Adrenal gland (tissue), 7 donors: ENCODE data around the genes AQP12B and SEPTIN2.

- PRO-cap, 3 experiments, result no peak in any of the 3 experiments
- RAMPAGE, long total RNA, 4 experiments, result no peak in any of the 4 experiments
- RRBS, result no CpG with 5 or more reads among the region's 9 CpGs
Observed at GRCh38 chr2:240623772-240624181, 1.5 kb upstream of the GPR35 start.

GRCh38 chr2:240646085-240646705 lies 20.9 kb downstream of the GPR35 start:
- PRO-cap, 3 experiments, result peak in 1 of 3 experiments; most common plus-strand start chr2:240646456 (in 1); most common minus-strand start chr2:240646297 (in 1)
- RAMPAGE, long total RNA, 4 experiments, result no peak in any of the 4 experiments
- RRBS, result no CpG with 5 or more reads among the region's 19 CpGs

GRCh38 chr2:240682625-240683245 lies at the start of gene AQP12B:
Gene AQP12B (minus strand): TSS chr2:240682885.
- PRO-cap, 3 experiments, result no peak in any of the 3 experiments
- RAMPAGE, long total RNA, 4 experiments, result no peak in any of the 4 experiments
- RRBS, result no CpG with 5 or more reads among the region's 26 CpGs

- PRO-cap, 3 experiments, result no peak in any of the 3 experiments
- RAMPAGE, long total RNA, 4 experiments, result no peak in any of the 4 experiments
- RRBS, result 93% methylated on average over 11 of the region's 56 CpGs
Observed at GRCh38 chr2:240781783-240782426, 38.1 kb downstream of the KIF1A start.

GRCh38 chr2:240818346-240819532 lies 1.3 kb downstream of the KIF1A start:
- PRO-cap, 3 experiments, result no peak in any of the 3 experiments
- RAMPAGE, long total RNA, 4 experiments, result no peak in any of the 4 experiments
- RRBS, result 5% methylated on average over 48 of the region's 86 CpGs

GRCh38 chr2:241033536-241034000 lies 35.1 kb downstream of the SNED1 start:
- PRO-cap, 3 experiments, result no peak in any of the 3 experiments
- RAMPAGE, long total RNA, 4 experiments, result no peak in any of the 4 experiments
- RRBS, result no CpG with 5 or more reads among the region's 14 CpGs

DNA sequence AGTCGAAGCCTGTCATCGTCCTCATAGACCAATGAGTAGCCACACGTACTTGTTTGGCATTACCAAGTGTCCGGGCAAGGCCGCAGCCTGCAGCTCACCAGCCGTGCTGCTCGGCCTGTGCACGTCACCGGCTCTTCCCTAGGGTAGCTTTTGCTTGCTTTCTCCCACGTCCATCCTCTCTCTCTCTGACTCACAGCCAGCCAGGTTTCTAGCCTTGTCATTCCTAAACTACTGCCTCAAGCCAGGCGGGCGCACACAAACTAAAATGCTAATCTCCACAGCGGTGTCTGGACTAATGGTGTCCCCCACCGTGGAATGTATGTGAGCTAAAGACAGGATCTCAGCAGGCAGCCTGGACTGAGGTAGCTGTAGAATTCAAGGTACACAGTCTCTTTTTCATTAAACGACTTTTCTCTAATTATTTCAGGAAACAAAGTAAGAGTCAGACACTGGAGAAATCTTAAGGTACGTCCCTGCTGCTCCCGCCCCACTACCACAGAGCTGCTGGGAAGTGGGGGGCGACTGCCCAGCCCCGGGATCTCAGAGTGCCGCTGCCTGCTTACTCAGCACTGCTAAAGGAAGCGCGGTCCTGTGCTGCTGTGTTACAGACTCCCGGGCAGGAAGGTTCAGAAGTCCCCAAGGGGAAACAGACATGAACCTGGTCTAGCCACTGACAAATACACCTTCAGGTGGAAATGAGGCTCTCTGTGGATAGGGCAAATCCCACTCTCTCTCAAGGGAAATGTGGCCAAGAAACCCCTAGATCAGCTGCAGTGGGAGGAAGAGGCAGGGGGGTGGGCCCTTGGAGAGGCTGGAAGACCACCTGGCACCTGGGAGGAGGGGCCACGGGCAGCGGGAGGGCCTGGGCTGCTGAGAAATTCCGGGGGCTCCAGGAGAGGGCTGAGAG lies 13.9 kb downstream of the MTERF4 start:
- PRO-cap, 3 experiments, result no peak in any of the 3 experiments
- RAMPAGE, long total RNA, 4 experiments, result no peak in any of the 4 experiments
- RRBS, result 94% methylated on average over 11 of the region's 26 CpGs

DNA sequence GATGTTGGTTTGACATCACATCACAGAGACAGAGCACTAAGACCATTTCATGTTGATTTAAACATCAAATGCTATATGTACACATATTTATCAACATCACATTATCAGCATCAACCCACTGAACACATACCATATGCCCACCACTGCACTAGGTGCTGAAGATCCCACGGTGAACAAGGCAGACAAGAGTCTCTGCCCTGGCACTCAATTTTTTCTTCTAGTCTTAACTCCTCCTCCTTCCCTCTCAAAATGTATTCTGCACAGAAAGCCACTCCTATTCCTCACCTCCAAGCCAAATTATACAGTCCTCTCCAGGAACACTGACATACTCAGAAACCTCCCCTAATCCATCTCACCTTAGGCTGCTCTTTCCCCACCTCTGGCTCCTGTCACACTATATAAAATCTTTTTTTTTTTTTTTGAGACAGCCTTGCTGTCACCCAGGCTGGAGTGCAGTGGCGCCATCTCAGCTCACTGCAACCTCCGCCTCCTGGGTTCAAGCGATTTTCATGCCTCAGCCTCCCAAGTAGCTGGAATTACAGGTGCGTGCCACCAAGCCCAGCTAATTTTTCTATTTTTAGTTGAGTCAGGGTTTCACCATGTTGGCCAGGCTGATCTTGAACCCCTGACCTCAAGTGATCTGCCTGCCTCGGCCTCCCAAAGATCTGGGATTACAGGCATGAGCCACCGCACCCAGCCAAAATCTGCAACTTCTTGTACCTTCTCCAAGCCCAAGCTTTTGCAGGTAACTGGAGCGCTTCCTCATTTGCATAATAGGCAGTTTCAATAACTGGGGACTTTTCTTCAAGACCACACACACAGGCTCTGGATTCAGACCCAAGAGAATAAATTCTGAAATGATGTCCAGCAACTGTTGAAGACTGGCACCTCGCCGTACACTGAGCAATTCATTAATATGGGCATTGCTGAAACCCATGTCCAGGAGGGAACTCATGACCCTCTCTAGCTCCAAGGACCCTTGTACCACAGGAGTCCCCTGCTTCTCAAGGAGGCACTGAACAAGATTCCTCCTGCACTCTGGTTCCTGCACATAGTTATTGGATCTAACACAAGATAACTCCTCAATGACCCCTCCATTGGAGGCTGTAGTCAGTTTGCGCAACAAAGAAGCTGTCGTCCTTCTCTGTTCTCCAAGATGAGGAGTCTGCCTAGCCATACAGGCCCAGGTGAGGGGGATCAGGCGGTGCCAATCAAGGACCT lies 3.0 kb downstream of the MTERF4 start:
- PRO-cap, 3 experiments, result no peak in any of the 3 experiments
- RAMPAGE, long total RNA, 4 experiments, result no peak in any of the 4 experiments
- RRBS, result no CpG with 5 or more reads among the region's 13 CpGs

DNA sequence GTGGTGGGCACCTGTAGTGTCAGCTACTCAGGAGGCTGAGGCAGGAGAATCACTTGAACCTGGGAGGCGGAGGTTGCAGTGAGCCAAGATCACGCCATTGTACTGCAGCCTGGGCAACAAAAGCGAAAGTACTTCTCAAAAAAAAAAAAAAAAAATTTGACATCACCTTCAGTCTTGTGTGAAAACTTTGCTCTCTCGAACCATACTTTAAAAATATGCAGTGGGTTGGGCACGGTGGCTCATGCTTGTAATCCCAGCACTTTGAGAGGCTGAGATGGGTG lies 1.9 kb upstream of the MTERF4 start:
- PRO-cap, 3 experiments, result no peak in any of the 3 experiments
- RAMPAGE, long total RNA, 4 experiments, result no peak in any of the 4 experiments
- RRBS, result no CpG with 5 or more reads among the region's 5 CpGs

- PRO-cap, 3 experiments, result no peak in any of the 3 experiments
- RAMPAGE, long total RNA, 4 experiments, result no peak in any of the 4 experiments
- RRBS, result no CpG with 5 or more reads among the region's 39 CpGs
Observed at GRCh38 chr2:241126280-241127369, 22.6 kb downstream of the PASK start.

- PRO-cap, 3 experiments, result no peak in any of the 3 experiments
- RAMPAGE, long total RNA, 4 experiments, result no peak in any of the 4 experiments
- RRBS, result 79% methylated on average over 1 of the region's 10 CpGs
Observed at GRCh38 chr2:241188849-241189191, 343 bp downstream of the ANO7 start.

DNA sequence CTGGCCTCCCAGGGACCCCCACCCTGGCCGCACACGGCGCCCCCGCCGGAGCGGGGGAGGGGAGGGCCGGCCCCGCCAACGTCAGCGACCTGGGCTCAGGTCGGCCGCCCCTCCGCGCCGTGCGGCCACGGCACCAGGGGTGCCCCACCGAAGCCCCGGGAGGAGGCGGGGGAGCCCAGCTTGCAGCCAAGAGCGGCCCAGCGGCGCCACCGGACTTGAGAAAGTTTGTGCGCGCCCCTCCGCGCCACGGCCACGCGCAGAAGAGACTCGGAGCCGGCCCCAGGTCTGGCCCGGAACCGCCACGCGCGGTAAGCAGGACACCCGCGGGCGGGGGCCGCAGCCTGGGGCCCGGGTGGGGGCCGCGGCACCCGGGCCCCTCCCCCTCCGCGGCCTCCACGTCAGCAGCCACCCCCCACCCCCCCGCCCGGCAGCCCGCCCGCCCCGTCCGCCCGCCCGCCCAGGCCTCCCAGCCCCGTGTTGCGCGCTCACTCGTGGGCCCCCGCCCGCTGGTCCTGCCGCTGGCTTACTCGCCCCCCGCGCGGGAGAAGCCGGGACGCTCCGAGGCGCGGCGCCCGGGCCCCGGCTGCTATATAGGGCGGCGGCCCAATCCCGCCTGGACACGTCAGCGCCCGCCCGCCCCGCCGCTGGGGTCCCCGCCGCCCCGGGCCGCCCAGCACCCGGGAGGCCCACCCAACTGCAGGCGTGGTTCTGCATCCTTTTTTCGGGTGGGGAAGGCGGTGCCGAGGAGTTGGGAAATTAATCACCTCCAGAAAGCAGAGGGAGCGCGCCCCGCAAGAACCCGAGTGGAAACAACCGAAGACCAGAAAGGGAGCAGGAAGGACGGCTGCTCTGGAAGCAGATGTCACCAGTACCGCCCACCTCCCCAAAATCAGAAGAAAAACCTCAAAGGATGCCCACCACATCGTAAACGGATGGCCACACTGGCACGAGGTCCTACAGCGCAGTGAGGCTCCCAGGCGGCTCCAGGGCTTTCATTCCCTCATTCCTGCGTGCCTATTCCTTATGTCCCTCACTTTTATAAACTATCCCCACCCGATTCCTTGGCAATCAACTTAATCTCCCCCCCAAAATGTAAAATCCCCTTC lies 42.8 kb downstream of the HDLBP start:
- PRO-cap, 3 experiments, result peak in 3 of 3 experiments; most common plus-strand start position 492 of the sequence (in 1); most common minus-strand start position 563 of the sequence (in 3)
- RAMPAGE, long total RNA, 4 experiments, result start-site peak on the minus strand in 4 of 4 experiments, centred at positions 553 to 580 of the sequence, 863 to 4,849 reads per replicate
- RRBS, result 1% methylated on average over 53 of the region's 108 CpGs

DNA sequence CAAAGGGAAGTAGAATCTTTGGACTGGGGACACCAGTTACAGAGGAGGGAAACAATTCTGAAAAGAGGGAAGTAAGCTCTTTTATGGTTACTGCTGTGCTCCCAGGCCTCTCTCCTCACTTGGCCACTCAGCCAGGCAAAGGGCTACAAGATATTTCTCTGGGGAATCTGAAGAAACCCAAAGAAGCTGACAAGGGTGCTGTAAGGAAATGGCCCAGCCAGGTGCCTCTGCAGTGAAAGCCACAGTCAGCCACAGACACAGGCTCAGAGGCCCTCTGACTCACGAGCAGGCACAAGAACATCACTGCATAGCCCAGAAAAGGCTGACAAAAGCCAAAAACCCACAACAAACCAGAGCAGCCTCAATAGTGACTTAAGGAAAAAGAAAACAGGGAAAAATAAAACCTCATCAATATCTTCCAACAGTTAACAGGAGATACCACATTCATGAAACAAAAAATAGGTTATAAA lies 5.7 kb downstream of the HDLBP start:
- PRO-cap, 3 experiments, result no peak in any of the 3 experiments
- RAMPAGE, long total RNA, 4 experiments, result no peak in any of the 4 experiments
- RRBS, result no CpG with 5 or more reads among the region's 1 CpG

GRCh38 chr2:241315827-241316810 lies at the start of gene SEPTIN2:
Gene SEPTIN2 (plus strand): TSS chr2:241315925.
- PRO-cap, 3 experiments, result peak in 3 of 3 experiments; most common plus-strand start chr2:241316180 (in 3); most common minus-strand start chr2:241316179 (in 1)
- RAMPAGE, long total RNA, 4 experiments, result start-site peak on the plus strand in 4 of 4 experiments, at chr2:241315896-241316150 at its widest, 465 to 5,618 reads per replicate
- RRBS, result 2% methylated on average over 18 of the region's 86 CpGs

DNA sequence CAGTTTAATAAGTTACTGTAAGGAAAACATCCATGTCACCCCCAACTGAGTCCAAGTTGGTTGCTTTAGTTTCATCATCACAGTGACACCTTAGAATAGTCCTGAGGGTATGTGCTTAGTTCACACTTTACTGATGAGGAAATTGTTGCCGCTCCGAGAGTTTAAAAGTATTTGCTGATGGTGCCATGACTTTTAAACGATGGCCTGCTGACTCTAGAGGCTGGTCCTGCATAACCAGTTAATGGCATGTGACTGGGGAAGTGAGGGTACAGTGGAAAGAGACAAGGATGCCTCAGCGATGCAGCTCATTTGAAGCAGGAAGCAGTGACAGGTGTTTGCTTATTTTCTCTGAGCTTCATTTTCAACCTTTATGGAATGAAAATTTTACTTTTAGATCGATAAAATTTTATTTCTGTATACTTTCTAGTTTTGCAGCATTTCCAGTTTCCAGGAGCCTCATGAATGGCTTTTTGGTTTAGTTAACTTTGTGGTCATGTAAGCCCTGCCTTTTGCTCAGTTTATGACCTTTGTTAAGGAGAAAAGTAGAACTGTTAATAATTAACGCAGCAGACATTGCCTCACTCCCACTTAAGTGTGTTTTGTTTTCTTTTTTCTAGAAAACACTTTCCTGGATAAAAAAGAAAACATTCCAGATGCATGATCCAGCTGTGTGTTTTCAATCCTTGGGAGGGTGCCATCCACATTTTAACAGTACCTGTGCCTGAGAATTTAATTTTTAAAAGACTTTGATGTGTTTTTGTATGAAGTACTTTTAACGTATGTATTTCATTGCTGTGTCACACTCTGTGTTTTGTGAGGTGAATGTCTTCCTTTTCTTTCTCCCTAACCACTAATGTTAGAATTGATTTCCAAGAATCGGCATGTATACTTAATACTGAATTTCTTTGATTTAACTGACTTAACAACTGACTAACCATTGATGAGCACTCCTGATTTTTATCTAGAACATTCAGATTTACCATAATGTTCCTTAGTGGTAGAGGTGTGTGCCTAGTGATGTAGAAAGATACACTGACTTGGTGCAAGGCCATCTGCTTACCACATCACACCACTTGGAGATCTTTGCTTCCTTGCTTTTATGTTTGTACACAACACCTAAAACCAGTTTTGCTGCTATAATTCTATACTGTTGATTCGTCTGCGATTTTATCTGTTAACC lies 4.3 kb upstream of the FARP2 start:
- PRO-cap, 3 experiments, result no peak in any of the 3 experiments
- RAMPAGE, long total RNA, 4 experiments, result no peak in any of the 4 experiments
- RRBS, result no CpG with 5 or more reads among the region's 10 CpGs

DNA sequence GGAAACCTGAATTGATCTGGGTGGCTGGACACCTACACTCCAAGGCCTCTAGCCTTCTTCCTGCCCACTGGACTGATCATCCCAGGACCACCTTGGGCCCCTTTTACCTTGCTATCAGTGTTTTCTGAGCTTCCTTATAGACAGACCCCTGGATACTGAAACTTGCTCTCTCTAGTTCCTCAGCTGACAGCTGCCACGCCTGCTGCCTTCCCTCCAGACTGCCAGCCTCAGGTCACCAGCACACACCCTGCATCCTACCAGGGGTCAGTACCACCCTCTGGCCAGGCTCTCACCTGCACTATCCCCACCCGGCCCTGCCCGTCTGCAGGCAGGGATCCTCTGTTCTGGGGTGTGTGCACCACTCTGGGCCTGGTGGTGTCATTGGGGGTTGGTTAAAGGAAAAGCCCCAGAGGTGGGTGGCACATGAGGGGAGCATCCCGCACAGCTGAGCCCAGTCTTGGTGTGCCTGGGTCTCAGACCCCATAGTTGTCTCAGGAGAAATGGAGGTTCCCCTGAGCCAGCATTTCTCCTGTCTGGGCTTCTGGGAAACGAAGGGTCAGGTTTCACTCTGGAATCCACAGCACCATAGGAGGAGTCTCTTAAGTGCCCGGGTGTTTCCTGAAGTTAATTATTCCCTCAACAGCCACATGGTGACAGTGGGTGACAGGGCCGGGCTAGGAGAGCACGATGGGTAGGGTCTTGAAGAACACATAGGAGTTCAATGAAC lies 1.5 kb upstream of the FARP2 start:
- PRO-cap, 3 experiments, result no peak in any of the 3 experiments
- RAMPAGE, long total RNA, 4 experiments, result no peak in any of the 4 experiments
- RRBS, result 13% methylated on average over 2 of the region's 8 CpGs

DNA sequence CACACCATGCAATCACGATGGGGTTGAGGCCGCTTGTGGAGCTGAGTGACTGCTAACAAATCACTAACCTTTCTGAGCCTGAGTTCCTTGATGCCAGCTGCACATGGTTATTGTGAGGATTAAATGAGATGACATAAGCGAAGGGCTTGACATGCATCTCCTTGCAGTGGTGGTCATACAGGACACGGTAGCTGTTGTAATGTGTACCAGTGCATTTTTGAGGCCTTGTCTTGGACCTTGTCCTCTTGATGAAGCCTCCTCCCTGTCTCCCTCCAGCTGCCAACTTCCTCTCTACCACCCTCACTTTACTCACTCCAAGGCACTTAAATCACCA lies 3.6 kb downstream of the FARP2 start:
- PRO-cap, 3 experiments, result no peak in any of the 3 experiments
- RAMPAGE, long total RNA, 4 experiments, result no peak in any of the 4 experiments
- RRBS, result no CpG with 5 or more reads among the region's 4 CpGs

DNA sequence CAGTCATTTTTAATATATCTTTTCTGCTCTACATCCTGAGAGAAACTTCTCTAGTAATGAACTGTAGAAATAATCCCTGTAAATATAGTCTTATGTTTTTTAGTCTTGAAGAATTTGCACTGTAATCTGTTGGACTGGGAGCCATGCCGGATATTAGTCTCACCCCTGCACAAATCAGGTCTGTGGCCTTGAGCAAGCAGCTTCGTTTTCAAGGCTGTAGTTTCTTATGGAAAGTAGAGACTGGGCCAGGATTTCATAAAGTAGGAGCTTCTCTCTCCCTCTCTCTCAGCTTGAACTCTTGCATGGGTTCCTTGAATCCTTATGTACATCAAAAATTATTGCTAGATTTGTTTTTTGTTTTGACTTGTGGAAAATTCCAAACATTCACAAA lies 8.7 kb downstream of the FARP2 start:
- PRO-cap, 3 experiments, result no peak in any of the 3 experiments
- RAMPAGE, long total RNA, 4 experiments, result no peak in any of the 4 experiments
- RRBS, result no CpG with 5 or more reads among the region's 2 CpGs

- PRO-cap, 3 experiments, result peak in 1 of 3 experiments; most common plus-strand start chr2:241507070 (in 1)
- RAMPAGE, long total RNA, 4 experiments, result no peak in any of the 4 experiments
- RRBS, result no CpG with 5 or more reads among the region's 15 CpGs
Observed at GRCh38 chr2:241506629-241507192, 1.7 kb downstream of the STK25 start.

- PRO-cap, 3 experiments, result no peak in any of the 3 experiments
- RAMPAGE, long total RNA, 4 experiments, result no peak in any of the 4 experiments
- RRBS, result 2% methylated on average over 19 of the region's 48 CpGs
Observed at GRCh38 chr2:241507404-241507987, 888 bp downstream of the STK25 start.